IMR-90 (cell line): ENCODE measurements around a stretch of chr20.

DNA sequence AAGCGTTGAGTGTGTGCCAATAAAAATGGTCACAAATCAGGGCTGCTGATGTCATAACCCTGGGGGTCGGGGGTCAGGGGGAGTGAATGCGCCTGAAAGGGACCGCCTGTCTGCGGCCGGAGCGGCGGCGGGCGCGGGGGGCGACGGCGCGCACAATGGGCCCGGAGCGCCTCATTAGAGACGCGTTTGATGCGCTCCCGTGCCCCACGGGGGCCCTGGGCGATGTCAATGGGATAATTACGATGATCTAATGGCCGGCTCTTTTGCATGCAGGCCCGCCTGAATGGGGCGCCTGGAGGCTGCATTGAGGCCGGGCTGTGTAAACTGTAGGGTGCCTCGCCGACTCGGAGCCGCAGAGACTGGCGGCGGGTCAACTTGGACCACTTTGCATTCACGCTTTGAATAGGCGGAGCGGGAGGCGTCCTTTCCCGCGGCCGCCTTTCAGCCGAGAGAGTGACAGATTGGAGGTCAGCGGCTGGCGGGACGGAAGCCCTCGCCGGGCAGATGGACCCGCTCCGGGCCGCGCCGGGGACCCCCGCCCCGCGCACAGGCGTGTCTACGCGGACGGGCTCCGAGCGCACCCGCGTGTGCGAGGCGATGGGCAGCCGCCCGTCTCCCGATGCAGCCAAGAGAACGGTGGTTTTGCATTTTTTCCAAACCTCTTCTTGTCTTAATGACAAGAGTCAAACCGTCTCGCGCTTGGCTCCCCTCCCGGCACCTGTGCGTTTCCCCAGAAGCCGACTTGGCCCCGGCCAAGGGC, 296.2 kb downstream of the TFAP2C start:
- RRBS: 4% methylated on average over 20 of the region's 76 CpGs
CAGE:
- cytosol, long polyA plus RNA: no peak
- long polyA plus RNA: no peak
- nucleus, long polyA plus RNA: no peak

- RRBS: no CpG with 5 or more reads among the region's 25 CpGs
CAGE:
- cytosol, long polyA plus RNA: no peak
- long polyA plus RNA: no peak
- nucleus, long polyA plus RNA: no peak
Observed at GRCh38 chr20:57265494-57265854, 967 bp downstream of the BMP7 start.

DNA sequence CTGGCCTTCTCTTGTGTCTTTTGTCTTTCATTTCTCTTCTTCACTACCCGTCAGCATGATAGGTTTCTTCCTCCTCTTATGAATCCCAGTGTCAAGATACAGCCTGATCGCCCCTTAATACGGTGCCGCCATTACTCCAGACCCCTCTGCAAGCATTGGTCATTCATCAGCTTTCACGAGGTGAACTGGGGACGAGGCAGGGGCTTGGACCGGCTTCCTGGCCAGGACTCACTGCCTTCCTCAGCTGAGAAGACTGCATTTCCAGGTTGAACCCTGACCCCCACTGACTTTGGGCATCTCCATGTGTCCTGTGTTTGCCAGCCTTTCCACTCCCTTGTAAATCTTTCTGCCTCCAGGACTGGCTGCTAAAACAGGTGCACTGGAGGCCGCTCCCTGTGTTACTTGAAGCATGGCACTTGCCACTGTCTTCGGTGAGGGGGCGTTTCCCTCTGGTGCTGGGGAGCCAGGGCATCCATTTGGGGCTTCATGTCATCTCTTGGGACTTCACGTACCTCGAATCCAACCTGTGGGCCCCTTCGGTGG, 6.8 kb upstream of the RBM38 start:
- RRBS: no CpG with 5 or more reads among the region's 13 CpGs
CAGE:
- cytosol, long polyA plus RNA: no peak
- long polyA plus RNA: no peak
- nucleus, long polyA plus RNA: no peak

GRCh38 chr20:57392255-57393471, 1.5 kb downstream of the RBM38 start:
- RRBS: 45% methylated on average over 6 of the region's 45 CpGs
CAGE:
- cytosol, long polyA plus RNA: no peak
- long polyA plus RNA: no peak
- nucleus, long polyA plus RNA: no peak

GRCh38 chr20:57396142-57396616, 5.0 kb downstream of the RBM38 start:
- RRBS: 96% methylated on average over 3 of the region's 12 CpGs
CAGE:
- cytosol, long polyA plus RNA: no peak
- long polyA plus RNA: no peak
- nucleus, long polyA plus RNA: no peak

DNA sequence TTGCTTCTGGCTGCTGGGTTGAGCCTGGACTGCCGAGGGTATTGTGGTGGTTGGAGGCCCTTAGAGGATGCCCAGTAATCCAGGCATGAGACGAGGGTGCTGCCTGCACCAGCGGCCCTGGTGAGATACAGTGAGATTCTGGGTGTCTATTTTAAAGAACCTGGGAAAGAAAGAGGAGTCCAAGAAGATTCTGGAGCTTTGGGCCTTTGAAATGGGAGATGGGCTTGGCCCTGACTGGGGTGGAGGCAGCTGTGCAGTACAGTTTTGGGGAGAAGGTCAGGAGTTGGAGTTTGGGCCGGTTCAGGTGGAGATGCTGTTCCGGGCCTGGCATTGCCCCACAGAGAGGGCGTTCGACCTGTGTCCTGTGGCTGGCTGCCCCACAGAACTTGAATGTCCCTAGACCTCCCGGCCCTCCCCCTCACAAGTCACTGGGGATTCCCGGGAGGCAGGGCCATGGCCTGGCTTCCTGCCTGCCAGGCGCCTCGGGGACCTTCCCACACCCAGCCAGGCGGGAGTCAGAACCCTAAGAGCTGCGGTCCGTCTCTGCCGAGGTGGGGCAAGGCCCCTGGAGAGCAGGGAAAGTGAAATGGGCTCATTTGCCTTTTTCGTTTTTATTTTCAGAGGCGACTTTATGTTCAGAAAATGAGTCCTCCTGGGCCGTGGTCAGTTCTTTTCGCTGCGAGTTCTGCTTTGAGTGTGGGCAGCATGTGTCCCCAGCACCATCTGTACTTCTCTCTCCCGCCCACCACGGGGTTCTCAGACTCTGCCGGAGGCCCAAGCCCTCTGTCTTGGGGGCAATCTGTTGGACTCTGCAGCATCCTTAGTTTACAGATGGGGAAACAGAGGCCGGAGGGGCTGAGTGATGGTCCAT, 8.3 kb downstream of the RBM38 start:
- RRBS: 78% methylated on average over 6 of the region's 24 CpGs
CAGE:
- cytosol, long polyA plus RNA: no peak
- long polyA plus RNA: no peak
- nucleus, long polyA plus RNA: no peak

- RRBS: no CpG with 5 or more reads among the region's 3 CpGs
CAGE:
- cytosol, long polyA plus RNA: no peak
- long polyA plus RNA: no peak
- nucleus, long polyA plus RNA: no peak
Observed at GRCh38 chr20:57412690-57413185, 21.5 kb downstream of the RBM38 start.

GRCh38 chr20:57435414-57436284, 44.5 kb downstream of the RBM38 start:
- RRBS: no CpG with 5 or more reads among the region's 27 CpGs
CAGE:
- cytosol, long polyA plus RNA: no peak
- long polyA plus RNA: no peak
- nucleus, long polyA plus RNA: no peak

DNA sequence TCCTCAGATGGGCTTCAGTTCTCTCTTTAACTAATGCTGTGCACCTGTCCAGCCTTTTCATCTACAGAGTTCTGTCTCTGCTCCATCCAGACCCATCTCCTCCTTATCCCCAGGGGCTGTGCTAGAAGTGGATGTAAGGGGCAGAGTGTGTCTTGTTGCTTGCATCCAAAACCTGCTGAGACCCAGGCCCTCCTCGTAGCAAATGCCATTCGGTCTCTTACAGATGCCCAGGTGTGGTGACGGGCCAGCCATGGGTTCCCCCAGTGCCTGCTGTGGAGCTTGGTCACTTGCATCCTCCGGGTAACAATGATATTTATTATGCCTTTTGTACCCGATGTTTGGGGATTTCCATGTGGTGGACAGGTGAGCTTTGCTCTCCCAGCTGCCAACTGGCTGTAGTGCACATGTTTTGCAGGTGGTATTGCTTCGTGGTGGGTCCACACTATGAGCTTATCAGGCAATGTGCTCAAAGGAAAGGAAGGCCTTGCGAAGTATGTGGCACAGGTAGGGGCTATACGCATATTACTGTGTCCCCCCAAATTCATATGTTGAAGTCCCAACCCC, 4.1 kb upstream of the CTCFL start:
- RRBS: no CpG with 5 or more reads among the region's 8 CpGs
CAGE:
- cytosol, long polyA plus RNA: no peak
- long polyA plus RNA: no peak
- nucleus, long polyA plus RNA: no peak

DNA sequence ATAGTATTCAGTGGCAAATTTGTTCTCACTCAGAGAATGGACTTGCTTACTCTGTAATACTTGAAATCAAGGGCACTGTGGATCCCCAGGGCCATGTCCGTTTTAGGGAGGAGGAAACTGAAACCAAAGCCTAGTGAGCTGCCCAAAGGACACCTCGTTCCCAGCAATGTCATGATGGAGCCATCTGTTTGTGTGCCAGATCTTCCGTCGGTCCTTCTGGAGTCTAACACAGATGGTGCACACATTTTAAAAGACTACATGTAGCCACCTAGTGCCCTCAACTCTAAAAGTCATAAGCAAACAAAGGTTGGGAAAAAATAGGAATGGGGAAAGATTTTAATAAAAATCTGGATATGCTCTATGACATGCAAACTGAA, 7.3 kb upstream of the PCK1 start:
- RRBS: no CpG with 5 or more reads among the region's 4 CpGs
CAGE:
- cytosol, long polyA plus RNA: no peak
- long polyA plus RNA: no peak
- nucleus, long polyA plus RNA: no peak

GRCh38 chr20:57566371-57567157, 5.7 kb downstream of the PCK1 start:
- RRBS: no CpG with 5 or more reads among the region's 7 CpGs
CAGE:
- cytosol, long polyA plus RNA: no peak
- long polyA plus RNA: no peak
- nucleus, long polyA plus RNA: no peak

- RRBS: no CpG with 5 or more reads among the region's 25 CpGs
CAGE:
- cytosol, long polyA plus RNA: no peak
- long polyA plus RNA: no peak
- nucleus, long polyA plus RNA: no peak
Observed at GRCh38 chr20:57570113-57570956, 9.4 kb downstream of the PCK1 start.

- RRBS: 54% methylated on average over 5 of the region's 21 CpGs
CAGE:
- cytosol, long polyA plus RNA: no peak
- long polyA plus RNA: no peak
- nucleus, long polyA plus RNA: no peak
Observed at GRCh38 chr20:57591800-57592769, 28.1 kb downstream of the ZBP1 start.

GRCh38 chr20:57650468-57650844, 30.2 kb upstream of the ZBP1 start:
- RRBS: no CpG with 5 or more reads among the region's 11 CpGs
CAGE:
- cytosol, long polyA plus RNA: no peak
- long polyA plus RNA: no peak
- nucleus, long polyA plus RNA: no peak

DNA sequence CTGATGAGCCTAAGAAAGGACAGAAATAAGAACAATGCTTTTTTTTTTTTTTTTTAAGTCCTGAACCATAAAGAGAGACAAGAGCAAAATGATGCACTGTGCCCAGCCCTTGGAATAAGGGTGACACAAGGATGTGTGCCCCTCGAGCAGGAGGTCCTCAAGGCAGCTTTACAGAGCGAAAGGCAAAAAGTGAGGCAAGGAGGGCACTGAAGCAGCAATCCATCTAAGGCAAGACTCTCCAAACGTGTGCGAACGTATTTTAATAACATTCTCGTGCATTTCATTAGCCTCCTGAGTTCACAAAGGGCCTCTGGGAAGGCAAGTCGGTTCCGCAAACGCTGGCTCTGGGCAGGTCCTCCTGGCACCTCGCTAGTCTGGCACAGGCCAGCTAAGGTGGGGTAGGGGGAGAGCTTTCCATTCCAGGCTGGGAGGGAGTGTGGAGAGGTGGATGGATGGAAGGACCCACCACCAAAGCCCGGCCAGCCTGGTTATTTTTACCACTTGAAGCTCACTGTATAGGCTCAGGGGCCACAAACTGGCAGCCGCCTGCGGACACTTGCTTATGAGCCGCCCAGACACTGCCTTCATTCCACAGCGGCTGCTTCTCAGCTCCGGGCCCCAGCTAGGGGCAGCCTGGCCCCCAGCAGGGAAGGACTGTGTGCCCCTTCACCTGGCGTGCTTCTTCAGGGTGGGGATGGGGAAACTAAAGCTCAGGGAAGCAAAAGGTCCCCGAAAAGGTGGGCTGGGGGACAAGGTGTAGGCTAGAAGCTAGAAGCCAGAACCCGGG, 2.0 kb downstream of the PMEPA1 start:
- RRBS: no CpG with 5 or more reads among the region's 19 CpGs
CAGE:
- cytosol, long polyA plus RNA: no peak
- long polyA plus RNA: no peak
- nucleus, long polyA plus RNA: no peak

DNA sequence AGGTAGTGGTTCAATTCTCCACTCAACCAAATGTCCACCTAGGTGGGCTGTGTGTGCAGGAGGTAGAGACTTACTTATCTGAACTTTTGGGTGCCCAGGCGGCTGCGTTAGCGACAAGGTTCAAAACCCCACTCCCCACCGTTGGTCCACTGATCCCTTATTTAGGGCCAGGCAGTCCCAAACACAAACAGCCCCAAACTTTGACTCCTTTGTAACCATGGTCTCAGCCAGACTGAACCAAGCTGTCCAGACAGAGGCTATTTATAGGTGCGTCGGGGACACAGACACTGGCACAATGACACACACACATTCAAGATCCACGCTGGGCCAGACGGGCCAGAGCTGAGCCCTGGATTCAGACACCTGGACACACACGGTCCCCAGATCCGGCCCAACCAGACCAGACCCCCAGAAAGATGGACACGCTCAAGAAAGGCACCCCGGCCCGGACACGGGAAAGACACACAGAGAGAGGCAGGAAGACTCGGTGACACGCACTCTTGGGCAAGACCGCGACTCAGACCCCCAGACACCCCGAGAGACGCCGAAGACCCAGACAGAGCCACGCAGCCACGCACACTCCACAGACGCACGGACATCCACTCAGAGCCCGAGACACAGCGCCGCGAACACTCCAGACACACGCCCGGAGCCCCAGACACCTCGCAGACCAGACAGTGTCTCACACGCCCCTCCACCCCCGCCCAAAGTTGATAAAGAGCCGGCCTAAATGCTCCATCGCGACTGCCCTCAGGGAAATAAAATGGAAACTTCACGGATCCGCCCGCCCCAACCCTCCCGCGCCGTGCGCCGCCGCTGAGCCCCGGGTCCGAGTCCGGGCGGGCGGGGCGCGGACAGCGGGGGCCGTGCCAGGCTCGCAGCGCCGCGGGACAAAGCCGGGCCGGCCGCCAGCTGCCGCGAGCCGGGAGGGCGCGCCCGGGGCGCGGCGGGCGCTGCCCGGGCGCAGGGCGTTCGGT, 1.1 kb downstream of the PMEPA1 start:
- RRBS: 2% methylated on average over 32 of the region's 76 CpGs
CAGE:
- cytosol, long polyA plus RNA: no peak
- long polyA plus RNA: no peak
- nucleus, long polyA plus RNA: no peak

DNA sequence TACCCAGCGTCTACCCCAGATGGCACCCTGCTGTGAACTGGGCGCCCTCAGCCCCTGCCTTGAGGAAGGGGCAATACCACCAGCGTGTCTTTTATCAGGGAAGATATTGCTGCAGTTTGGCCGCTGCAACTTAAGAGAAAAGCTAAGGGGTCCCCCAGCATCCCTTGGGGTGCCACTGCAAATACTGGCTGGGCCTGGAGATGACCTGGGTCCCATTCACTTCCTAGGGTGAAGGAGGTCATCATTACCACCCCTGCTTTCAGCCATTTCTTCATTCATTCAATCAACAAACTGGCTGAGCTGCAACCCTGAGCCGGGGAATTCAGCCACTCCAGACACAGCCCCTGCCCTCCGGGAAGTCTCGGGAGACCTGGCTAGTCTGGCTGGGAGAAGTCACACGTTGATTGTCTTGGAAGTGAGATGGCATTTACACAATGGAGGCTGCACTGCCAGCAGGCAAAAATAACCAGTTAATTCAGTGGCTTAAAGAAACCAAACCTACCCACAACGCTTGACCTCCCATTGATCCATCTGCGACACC, 1.9 kb upstream of the PMEPA1 start:
- RRBS: 90% methylated on average over 2 of the region's 10 CpGs
CAGE:
- cytosol, long polyA plus RNA: no peak
- long polyA plus RNA: no peak
- nucleus, long polyA plus RNA: no peak

GRCh38 chr20:57747906-57748312, 38.1 kb upstream of the PMEPA1 start:
- RRBS: no CpG with 5 or more reads among the region's 13 CpGs
CAGE:
- cytosol, long polyA plus RNA: no peak
- long polyA plus RNA: no peak
- nucleus, long polyA plus RNA: no peak

- RRBS: no CpG with 5 or more reads among the region's 12 CpGs
CAGE:
- cytosol, long polyA plus RNA: no peak
- long polyA plus RNA: no peak
- nucleus, long polyA plus RNA: no peak
Observed at GRCh38 chr20:57959025-57959436, 191.7 kb upstream of the C20orf85 start.

DNA sequence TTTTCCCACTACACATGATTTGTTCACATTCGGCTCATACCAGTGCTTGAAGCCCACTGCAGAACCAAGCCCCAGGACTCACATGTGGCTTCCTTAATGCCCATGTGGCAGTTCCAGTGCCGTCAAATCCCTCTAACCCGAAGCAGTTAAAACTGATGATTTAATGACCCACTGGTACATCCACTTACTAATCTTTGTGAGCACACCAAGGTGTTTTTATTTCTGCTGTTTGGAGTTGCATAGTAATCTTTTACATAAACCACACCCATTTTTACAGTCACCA, 154.3 kb upstream of the C20orf85 start:
- RRBS: no CpG with 5 or more reads among the region's 3 CpGs
CAGE:
- cytosol, long polyA plus RNA: no peak
- long polyA plus RNA: no peak
- nucleus, long polyA plus RNA: no peak